GM23248 (cell line): ENCODE measurements around the genes MSX1 and CYTL1.

- RAMPAGE, long total RNA, result no peak
Measured at GRCh38 chr4:3242874-3243309, 6.1 kb upstream of the MSANTD1 start.

DNA sequence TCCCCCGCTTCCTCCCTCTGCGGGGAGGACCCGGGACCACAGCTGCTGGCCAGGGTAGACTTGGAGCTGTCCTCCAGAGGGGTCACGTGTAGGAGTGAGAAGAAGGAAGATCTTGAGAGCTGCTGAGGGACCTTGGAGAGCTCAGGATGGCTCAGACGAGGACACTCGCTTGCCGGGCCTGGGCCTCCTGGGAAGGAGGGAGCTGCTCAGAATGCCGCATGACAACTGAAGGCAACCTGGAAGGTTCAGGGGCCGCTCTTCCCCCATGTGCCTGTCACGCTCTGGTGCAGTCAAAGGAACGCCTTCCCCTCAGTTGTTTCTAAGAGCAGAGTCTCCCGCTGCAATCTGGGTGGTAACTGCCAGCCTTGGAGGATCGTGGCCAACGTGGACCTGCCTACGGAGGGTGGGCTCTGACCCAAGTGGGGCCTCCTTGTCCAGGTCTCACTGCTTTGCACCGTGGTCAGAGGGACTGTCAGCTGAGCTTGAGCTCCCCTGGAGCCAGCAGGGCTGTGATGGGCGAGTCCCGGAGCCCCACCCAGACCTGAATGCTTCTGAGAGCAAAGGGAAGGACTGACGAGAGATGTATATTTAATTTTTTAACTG, 5.5 kb upstream of the MSANTD1 start:
- RAMPAGE, long total RNA, result no peak

DNA sequence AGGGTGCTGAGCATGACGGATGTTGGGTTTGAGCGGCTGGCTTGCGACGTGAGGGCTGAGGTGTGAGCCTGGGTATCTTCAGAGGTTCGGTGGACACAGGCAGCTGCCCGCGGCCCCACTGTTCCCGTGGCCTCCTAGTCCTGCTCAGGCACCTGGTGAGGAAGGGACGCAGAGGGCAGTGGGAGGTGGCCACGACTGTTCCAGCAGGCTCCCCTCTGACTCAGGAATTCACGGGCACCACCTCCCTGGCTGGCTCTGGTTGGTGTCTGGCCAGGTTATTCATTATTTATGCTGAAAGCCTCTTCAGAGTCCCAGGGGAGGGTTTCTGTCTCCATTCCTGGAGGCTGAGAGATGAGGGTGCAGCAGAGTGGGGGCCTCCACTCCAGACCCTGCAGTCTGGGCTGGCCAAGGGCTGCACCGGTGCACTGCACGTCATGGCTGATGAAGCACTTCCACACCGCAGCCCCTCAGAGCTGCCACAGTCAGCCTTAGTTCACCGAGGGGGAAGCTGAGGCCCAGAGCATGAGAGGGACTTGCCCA, 2.2 kb downstream of the MSANTD1 start:
- RAMPAGE, long total RNA, result no peak

- RAMPAGE, long total RNA, result no peak
Measured at GRCh38 chr4:3291534-3291955, 1.3 kb upstream of the RGS12 start.

GRCh38 chr4:3369626-3370559, 71.9 kb upstream of the HGFAC start:
- RAMPAGE, long total RNA, result no peak

DNA sequence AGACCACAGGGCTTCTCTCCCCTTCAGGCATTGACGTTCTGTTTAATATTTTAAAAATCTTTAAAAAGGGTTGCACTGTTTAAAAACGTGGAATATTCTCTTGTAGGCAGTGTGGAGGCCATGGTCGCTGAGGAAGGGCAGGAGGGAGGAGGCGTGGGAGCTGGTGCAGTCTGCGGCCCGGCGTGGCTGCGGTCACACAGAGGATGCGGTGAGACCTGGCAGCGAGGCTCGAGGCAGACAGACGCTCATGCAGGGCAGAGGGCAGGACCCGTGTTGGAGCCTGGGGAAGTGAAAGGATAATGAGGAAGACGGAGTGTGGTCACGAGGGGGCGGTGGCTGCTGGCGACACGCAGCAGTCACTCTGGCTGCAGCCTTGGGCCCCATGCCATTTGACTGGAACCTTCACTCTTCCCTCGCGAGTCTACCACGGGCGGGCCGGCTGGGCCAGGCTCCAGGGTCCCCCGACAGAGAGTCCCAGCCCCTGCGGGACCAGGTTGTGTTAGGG, 68.9 kb upstream of the HGFAC start:
- RAMPAGE, long total RNA, result no peak

GRCh38 chr4:3384271-3384816, 57.4 kb upstream of the HGFAC start:
- RAMPAGE, long total RNA, result no peak

- RAMPAGE, long total RNA, result no peak
Measured at GRCh38 chr4:3386059-3386548, 55.7 kb upstream of the HGFAC start.

DNA sequence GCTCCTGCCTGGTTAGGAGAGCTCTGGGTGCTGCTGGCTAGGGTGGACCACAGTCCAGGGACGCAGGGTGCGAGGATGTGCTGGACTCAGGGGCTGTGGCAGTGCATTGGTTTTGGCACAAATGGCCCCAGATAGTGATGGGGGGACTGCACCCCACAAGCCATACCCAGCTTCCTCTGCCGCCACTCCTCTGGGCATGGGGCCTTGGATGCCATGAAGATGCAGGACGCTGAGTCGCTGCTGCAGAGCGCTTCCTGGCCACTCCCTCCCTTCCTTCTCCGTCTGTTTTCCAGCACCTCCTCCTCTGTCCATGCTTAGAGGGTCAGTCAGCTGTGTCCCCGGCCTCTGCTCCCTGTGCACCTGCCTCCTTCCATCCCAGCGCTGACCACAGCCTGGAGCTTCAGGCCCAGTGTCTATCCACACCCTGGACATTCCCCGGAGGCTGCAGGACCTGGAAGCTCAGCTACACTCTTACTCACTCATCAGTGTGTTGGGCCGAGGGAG, 58.9 kb upstream of the ADRA2C start:
- RAMPAGE, long total RNA, result no peak

DNA sequence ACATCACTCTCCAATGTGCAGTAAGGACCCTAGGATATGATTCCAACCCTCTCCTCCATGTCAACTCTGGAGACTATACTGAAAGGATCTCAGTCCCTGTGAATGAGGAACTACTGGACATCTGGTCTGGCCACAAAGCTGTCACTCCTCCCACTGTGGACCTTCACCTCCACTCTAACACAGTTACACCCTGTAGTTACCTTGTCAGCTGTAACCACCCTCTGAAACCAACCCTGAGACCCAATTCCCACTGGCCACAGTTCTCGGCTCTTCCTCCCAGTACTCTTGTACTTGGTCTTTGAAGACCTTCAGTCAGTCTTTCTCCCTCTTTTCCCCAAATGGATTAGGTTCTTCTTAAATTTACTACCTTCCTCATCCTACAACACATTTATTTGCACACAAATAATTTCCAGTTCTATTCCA, 2.8 kb downstream of the TMEM128 start:
- RAMPAGE, long total RNA, result no peak

DNA sequence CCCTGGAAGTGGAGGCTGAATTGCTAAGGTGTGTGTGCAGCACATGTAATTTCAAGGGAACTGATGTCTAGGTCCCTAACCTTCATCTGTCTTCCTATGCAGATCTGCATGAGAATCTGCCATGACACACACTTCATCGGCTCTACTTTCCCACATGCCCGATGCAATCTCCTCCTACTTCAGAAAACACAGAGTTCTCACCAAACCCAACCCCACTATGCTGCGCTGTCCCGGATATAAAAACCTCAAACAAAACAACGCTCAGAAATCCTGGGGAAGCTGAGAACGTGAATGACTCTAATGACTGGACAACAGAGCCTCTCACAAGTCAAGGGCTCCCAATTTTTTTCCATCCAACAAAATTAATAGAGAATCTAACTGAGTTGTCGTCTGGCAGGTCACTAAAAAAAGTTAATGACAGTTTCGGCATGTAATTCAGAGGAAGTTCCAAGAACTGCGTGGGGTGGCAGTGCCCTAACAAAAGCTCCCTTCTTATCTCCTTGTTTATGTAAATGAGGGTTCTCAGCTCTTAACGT, 39.1 kb downstream of the STX18 start:
- RAMPAGE, long total RNA, result no peak

- RAMPAGE, long total RNA, result no peak
Measured at GRCh38 chr4:4859127-4859815, at the start of gene MSX1. Gene MSX1, plus strand, starts transcription at chr4:4859665.

DNA sequence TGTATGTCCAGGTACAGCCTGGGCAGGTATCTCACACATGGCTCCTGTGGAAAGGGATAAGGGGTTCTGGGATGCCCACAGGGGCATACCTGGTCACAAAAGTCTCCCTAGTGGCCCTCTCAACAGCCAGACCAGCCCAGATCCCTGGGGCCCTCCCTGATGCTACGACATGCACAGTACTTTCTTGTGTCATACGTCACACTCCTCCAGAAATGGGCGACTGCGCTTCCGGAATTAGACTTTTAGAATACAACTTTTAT, 2.2 kb downstream of the CYTL1 start:
- RAMPAGE, long total RNA, result no peak

DNA sequence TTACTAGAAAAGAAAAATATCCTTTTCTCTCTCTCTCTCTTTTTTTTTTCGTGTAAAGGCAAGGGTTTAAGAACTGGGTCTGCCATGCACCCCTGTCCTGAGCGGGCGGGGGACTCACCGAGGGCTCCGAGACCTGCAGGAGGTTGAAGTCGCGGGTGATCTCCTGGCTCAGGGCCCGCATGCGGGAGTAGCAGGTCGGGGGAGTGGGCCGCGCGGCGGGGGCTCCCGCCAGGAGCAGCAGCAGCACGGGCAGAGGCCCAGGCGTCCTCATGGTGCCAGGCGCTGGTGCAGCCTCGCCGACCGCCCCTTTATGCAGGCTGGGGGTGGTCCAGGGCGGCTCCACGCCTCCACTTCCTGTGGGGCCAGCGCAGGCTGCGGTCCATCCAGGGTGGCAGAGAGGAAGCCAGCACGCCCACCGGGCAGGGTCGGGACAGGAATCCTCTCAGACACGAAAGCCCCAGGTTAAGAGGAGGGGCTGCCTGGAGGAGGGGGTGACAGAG, at the start of gene CYTL1:
Gene CYTL1, minus strand, starts transcription at position 284 of the 500 bp plus-strand sequence.
- RAMPAGE, long total RNA, result no peak

GRCh38 chr4:5032951-5033921, 14.0 kb upstream of the CYTL1 start:
- RAMPAGE, long total RNA, result no peak

DNA sequence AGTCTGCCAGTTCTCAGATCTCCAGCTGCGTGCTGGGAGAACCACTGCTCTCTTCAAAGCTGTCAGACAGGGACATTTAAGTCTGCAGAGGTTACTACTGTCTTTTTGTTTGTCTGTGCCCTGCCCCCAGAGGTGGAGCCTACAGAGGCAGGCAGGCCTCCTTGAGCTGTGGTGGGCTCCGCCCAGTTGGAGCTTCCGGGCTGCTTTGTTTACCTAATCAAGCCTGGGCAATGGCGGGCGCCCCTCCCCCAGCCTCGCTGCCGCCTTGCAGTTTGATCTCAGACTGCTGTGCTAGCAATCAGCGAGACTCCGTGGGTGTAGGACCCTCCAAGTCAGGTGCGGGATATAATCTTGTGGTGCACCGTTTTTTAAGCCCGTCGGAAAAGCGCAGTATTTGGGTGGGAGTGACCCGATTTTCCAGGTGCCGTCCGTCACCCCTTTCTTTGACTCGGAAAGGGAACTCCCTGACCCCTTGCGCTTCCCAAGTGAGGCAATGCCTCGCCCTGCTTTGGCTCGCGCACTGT, 264.4 kb downstream of the EVC2 start:
- RAMPAGE, long total RNA, result no peak

DNA sequence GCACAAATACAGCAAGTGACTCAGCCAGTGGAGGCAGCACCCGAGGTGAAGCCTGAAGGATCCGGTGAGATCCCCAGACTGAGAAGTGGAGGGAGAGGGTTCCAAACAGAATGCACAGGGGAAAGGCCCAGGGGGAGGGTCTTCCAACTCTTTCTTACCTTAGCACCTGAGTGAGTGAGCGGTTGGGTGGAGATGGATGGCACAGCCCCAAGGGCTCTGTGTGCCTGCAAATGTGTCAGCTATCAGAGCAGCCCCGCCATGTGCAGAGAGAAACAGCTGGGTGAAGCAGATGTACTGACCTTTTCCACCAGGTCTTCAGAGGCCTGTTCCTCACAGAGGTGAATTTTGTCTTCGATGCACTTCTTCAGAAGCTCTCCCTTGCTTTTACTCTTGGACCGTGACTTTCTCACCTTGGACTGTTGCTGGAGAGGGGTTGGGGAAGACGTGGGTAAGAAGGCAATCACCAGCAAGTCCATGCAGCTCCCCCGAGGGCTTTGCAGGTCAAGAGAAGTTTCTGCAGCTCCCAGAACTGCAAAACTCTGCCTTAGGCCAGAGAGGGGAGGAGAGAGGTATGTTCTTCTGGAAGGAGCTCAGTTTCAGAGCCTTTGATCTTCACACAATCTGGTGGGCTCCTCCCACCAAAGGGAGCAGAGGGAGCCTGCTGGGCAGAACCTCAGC, 93.1 kb downstream of the EVC2 start:
- RAMPAGE, long total RNA, result no peak

DNA sequence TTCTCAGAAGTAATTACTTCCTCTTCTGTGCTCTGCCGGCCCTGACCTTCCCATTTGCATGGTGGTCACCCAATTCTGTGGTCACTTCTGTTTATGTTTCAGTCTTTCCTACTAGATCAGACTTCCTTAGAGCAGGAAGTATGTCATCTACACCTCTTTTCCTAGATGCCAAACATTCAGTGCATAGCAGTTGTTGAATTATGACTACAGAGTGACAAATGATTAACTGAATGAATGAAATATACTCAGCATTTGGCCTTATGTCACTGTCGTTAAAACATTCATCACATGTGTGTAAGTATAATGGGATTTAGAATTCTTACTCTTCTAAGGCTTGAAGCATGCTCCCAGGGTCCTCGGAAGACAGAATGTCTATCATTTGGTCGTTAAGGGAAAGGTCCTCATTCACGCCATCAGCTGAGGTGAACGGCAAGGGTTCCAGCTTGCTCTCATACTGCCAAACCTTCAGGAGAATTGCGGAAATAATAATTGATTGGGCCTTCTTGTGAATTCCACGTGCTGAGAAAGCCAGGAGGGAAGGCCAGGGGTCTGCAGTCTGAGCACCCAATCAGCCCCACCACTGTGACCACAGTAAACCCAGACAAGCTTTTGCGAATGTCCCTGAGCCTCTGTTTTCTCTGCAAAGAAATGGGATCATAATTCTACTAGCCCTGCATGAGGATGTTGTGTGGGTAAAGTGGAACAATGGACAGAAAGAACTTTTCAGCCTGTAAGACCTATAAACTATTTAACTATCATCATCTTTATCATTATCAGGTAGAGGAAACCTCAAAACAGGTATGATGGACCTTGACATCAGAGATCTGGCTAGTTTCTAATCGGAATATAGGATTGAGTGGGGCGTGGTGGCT, 45.3 kb downstream of the EVC2 start:
- RAMPAGE, long total RNA, result no peak

DNA sequence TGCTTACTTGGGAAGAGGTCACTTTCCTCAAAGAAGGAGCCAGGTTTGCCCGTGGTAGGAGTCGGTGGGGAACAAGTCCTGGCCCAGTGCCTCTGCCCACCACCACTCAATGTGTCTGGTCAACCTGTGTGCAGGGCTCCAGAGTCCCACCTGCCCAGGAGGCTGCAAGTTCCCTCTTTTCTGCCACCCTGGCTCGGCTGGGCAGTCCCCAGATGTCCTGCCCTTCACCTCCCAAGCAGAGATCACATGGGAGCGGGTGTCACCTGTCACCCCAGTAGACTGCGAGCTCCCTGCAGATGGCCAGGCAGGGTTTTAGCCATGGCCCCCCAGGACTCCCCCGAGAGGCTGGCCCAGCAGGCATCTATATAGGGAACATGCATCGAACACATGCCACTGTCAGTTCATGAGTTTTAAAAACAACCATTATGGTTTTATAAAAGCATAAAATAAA, 106.6 kb downstream of the JAKMIP1 start:
- RAMPAGE, long total RNA, result no peak

DNA sequence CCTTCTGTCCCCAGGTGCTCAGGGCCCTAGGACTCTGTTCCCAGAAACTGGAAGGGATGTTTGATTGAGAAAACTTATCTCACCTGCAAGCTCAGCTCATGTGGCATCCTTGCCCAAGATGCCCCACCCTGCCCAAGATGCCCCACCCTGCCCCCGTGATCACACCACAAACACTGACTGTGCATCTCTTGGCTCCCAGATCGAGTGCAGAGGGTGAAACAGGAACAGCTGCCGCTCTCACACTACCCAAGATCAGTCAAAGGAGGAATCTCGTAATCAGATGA, 27.8 kb downstream of the JAKMIP1 start:
- RAMPAGE, long total RNA, result no peak